ENCODE measurements around the genes C2CD4D, CRCT1, LCE3E, LCE2C, SPRR1A, SPRR2D, SPRR2G, LELP1, S100A8 and S100A7.

DNA sequence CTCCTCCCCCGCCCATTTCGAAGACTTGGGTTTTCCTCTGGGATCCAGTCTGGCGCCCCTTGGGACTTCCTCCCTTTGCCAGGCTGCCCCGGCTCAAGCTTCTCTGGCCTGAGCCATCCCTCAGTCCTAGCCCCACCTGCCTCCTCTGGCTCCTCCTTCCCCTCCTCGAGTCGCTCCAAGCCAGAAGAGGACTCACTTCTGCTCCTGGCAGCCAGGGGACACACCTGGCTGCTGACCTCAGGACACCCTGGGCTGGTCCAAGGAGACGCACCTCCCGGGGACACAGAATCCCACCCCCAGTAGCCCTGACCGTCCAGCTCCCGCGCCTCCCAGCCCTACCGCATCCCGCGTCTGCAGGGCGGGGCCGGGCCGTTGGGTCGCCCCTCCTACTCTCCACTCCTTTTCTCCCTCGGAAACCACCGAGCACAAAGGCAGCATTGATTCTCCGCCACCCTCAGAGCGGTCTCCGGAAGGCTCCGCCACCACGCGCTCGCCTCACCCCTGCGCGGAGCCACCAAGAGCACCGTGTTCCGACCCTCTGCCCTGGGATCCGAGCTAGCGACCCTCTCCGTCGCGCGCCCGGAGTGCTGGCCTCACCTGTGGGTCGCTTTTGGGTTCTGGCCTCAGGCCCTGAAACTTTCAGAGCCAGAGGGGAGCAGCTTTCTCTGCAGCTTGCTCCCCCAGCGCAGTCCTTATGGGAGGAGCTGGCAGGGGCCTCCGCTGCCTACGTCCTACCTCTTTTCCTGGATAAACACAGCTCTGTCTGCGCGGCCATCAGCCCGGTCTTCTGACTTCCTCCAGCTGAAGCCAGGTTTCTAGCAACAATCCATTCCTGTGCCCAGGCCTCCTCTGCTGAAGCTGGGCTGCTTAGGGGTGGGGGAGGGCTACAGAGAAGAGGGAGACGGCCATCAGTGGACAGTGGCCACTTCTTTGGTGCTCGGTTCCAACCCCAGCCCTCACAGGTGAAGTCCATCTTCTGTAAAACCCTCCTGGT, at the start of gene C2CD4D:
C2CD4D (minus strand) TSS at position 353 of the 994 bp plus-strand sequence.
- PRO-cap, result unidirectional peak, plus-strand start at position 437 of the sequence
- RRBS, 2 experiments, result 2 to 4% methylated on average over 9 to 22 of the region's 47 CpGs

DNA sequence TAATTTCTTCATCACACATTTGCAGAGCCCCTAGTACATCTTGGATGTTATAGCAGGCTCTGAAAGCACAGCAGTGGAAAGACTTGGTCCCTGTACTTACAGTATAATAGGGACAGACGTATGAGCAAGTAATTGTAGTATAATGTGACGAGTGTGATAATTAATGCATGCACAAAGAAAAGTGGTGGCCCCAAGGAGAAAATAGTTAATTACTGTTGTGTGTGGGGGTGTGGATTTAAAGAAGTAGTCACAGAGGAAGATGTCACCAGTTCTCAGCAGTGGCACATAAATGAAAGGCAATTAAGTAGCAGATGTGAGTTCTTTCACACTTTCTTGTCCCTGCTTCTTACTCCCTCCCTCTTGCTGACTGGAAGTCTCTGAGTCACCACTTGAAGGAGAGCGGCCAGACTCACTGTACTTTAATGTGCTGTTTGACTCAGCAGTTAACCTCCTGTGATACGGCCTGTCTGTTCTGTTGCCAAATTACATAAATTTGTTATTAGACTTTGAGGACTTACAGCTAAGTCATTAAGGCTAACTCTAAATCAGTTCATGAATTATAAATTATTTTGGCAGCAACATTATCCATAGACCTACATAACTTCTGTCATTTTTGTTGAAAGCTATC, 20.8 kb downstream of the S100A10 start:
- PRO-cap, result no peak
- RRBS, 2 experiments, result no CpG with 5 or more reads among the region's 4 CpGs

DNA sequence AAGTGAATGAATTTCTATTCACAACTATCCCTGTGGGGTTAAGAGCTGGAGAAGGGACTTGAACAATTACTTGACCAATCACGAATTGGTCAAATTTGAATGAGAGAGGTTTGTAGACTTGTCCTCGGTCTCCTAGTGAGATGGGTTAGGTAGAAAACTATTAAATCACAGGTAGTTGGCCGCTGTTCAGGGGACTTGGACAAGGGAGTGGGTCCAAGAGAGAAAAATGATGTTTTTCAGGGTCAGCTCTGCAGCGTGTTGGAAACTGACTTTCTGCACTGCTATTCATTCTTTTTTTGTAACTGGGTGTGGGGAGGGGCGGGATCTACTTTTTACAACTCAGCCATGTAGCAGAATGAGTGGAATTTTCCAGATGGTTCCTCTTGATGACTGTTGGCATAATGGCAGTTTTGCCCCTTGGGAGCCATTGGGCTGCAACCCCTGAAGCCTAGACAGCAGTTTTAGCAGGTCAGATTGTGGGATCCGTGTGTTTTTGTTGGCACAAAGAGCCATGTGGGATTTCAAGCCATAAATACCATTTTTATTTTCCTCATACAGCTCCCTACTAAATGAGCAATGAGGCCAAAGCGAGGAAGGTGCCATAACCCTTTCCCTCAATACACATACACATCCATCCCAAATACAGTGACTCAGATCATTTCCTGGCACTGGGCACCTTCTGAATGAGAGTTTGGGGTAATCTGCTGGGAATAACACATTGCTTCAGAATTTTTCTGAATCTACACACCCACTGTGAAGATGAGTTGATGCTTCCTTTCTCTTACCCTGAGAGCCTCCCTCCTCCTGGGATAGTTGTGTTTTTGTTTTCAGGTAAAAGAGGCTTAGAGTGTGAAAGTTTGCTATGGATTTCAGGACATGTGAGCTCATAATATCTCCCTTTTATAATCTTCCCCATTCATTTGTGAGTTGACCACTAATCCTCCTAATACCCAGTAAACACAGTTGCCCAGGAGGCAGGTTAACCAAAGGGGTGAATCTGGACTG, 13.3 kb downstream of the S100A10 start:
- PRO-cap, result no peak
- RRBS, 2 experiments, result no CpG with 5 or more reads among the region's 7 CpGs

DNA sequence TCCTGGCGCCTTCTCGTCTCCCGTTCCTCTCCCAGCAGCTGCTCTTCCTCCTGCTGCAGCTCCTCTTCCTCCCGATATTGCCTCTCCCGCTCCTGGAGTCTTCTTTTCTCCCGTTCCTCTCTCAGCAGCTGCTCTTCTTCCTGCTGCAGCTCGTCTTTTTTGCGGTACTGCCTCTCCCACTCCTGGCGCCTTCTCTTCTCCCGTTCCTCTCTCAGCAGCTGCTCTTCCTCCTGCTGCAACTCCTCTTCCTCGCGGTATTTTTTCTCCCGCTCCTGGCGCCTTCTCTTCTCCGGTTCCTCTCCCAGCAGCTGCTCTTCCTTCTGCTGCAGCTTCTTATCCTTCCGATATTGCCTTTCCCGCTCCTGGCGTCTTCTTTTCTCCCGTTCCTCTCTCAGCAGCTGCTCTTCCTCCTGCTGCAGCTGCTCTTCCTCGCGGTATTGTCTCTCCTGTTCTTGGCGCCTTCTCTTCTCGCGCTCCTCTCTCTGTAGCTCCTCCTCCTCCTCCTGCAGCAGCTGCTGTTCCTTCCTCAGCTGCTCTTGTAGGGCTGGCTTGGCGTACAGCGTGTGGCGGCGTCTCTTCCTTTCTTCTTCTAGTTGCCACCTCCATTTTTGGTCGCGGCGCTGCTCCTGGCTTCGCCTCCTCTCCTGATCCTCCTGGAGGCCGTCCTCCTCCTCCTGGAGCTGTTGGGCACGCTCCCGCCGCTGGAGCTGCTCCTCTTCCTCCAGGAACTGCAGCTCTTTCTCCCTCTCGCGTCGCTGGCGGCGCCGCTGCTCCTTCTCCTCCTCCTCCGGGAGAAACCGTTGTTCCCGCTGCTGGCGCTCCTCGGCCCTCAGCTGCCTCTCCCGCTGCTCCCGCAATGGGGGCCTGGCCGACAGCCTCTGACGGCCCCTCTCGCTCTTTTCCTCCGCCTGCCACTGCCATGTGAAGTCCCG, 5.0 kb downstream of the TCHH start:
- PRO-cap, result no peak
- RRBS, 2 experiments, result no CpG with 5 or more reads among the region's 54 CpGs

GRCh38 chr1:152112065-152113069, 2.9 kb downstream of the TCHH start:
- PRO-cap, result no peak
- RRBS, 2 experiments, result 5 to 8% methylated on average over 5 of the region's 66 CpGs

DNA sequence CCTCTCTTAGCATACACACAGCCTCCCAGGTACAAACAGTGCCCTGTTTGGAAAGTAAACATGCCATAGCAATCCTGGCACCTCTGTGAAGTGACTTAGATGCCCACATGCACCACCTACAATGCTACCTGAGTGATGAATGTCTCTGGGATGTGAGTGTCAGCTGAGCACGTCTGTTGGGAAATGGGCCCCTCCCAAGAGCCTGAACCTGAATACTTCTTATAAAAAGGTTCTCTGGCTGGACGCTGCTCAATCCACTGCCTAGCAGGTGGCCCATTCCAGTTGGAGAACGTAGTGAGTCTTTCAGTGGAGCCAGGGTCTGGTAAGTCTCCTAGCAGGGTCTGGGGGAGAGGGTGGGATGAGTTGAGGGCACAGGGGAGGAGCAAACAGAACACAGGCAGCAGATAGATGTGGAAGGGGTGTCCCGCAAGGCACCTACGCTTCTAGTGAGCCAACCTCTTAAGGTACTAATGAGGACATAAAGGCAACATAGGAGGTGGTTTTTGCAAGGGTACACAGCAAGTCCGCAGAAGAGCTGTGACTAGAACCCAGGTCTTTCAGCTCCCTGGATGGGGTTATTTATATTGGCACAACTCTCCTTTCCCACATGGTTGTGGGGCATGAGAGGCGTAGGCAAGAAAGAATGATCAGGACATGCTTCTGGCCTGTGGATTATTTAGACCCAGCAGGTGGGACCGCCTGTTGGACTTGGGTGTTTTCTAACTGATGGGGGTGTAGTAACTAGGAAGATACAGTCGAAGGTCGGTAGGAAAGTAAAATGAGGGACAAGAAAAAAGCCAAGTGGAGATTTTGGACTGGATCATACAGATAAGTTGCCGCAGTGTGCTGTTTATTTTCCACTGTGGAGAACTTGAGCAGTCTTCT, at the start of gene CRCT1:
CRCT1 (plus strand) TSS at position 252 of the 885 bp plus-strand sequence.
- PRO-cap, result no peak
- RRBS, 2 experiments, result no CpG with 5 or more reads among the region's 11 CpGs

DNA sequence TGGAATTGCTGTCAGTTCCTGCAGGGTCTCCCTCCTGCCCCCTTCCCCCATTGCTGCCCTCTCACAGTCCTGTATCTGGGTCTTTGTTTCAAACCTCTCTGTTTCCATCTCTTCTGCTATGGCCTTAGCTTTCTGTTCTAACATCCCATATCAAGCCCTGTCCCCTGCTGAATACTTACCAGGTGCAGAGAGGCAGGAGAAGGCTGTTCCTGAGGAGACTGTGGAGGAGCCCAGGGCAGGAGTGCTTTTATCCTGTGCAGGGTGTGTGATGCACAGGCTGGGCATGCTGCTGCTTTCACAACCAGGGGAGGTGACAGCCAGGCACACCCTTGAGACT, at the start of gene LCE3E:
LCE3E (minus strand) TSS at position 222 of the 337 bp plus-strand sequence.
- PRO-cap, result no peak

DNA sequence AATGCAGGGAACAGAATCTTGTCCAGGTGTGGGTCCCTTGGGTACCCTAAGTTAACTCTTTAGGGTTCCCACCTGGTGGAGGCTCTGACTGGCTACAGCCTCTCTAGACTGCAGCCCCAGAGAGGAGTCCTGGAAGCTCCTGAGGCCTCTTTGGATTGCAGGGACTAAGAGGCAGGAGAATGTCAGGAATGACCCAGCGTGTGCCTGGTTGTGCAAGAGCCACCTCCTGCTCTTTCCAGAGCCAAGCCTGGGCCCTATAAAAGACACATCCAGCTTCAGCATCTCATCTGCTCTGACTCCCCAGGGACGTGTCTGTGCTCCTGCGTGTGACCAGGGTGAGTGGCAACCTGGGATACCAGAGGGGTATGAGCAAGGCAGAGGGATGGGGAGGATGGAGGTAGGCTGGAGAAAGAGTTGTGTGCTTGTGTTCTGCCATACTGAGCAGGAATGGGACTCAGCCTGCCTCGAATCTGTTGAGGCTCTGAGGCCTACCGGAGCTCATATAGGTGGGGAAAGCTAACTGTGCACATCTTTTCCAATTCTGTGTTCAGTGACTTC, at the start of gene LCE2C:
LCE2C (plus strand) TSS at position 286 of the 558 bp plus-strand sequence.
- PRO-cap, result no peak
- RRBS, 2 experiments, result no CpG with 5 or more reads among the region's 5 CpGs

- PRO-cap, result no peak
- RRBS, 2 experiments, result no CpG with 5 or more reads among the region's 1 CpG
Measured at GRCh38 chr1:152811207-152811555, 590 bp upstream of the LCE1B start.

DNA sequence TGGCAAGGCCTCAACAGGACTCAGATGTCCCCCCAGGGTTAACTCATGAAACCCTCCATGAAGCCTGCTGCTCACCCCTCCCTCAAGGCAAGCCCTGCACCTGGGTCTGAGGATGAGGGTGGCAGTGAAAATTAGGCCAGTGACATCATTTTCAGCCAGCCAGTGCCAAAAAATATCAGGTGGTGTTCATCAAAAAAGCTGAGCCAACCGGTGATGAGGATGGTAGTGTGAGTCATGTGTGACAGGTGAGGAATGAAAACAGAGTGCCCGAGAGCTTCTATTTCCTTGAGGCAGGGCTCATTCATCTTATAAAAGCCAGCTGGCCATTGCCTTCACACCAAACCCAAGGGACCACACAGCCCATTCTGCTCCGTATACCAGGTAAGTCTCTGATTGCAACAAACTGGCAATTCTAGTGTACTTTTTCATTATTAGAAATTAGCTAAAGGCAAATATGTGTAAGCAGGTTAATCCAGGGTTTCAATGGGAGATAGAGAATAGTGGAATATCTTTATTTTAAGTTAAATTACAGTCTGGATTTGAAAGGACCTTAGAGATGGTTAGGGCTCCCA, at the start of gene SPRR1A:
SPRR1A (plus strand) TSS at position 337 of the 572 bp plus-strand sequence.
- PRO-cap, result no peak
- RRBS, 2 experiments, result no CpG with 5 or more reads among the region's 3 CpGs

DNA sequence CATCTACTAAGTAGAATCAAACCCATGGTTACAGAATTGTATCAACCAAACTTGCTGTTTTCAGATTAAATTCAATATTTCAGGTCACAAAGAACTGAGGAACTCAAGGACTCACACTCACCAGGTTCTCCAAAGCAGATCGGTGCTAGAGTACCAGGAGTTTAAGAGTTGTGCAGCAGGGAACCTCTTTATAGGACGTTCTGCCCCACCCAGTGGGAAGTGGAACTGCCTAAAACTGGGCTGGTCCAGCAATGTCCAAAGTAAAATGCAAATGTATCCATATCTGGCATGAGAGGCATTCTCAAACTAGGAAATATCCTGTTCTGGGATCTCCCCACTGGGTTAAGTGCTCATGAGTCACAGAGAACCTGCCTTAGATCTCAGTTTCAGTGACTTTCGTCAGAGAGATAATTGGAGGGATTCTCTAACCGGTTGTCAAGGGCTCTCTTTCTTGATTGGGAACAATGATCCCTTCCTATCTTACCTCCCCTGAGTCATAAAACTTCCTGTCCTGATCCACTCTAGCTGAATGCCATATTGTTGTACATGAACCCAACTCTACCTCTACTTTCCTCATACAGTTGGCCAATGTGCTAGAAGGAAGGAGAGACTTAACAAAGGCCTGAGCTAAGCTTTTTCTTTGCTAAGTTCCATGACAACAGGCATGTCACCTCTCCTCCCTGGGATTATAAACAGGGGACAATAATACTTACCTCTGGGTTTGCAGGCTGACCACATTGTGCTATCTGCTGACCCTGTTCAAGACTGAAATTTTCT, at the start of gene SPRR2D:
SPRR2D (minus strand) TSS at position 164 of the 777 bp plus-strand sequence.
- PRO-cap, result no peak
- RRBS, 2 experiments, result no CpG with 5 or more reads among the region's 4 CpGs

- PRO-cap, result no peak
Measured at GRCh38 chr1:153150659-153151095, at the start of gene SPRR2G. SPRR2G (minus strand) TSS chr1:153150890.

- PRO-cap, result no peak
- RRBS, 2 experiments, result no CpG with 5 or more reads among the region's 2 CpGs
Measured at GRCh38 chr1:153203239-153203709, at the start of gene LELP1. LELP1 (plus strand) TSS chr1:153203430.

DNA sequence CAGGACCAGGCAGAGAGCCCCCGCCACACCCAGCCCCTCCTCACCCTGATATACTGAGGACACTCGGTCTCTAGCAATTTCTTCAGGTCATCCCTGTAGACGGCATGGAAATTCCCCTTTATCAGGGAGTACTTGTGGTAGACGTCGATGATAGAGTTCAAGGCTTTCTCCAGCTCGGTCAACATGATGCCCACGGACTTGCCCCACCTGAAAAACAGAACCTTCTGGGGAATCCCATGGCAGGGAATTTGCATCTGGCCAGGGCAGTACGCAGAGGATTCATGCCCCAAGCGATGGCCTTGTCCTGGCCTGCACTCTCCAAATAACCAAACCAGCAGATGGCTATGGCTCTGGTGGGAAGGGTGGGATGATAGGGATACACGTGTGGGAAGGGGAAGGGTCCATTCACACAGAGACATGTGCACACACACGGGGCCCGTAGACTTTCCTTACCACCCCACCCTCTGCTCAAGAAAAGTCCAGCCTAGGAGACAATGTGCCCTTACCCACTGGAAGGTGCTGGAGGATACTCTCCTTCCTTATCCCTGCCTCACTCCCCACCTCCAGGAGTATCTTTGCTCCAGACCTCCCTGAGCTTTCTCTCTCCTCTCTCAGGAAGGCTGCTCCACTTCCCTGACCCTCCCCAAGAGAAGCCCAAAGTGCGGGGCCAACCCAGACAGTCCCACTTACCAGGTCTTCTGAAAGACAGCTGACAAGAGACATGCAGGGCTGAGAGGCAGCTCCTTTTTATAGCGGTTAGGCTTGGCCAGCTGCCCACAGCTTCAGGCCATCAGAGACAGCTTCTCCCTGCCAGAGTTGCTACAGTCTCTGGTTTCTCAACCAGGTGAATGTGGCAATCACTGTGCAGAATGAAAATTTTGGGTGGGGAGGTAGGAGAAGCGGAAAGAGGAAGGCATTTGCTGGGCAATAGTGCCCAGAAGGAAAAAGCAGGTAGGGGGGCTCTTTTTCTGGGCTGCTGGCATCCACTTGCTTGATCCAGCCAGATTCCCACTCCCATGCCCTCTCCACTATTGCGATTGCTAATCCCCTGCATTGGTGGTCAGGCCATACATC, at the start of gene S100A8:
S100A8 (minus strand) TSS at position 723 of the 1,074 bp plus-strand sequence.
- PRO-cap, result no peak
- RRBS, 2 experiments, result no CpG with 5 or more reads among the region's 16 CpGs

- PRO-cap, result no peak
- RRBS, 2 experiments, result no CpG with 5 or more reads among the region's 3 CpGs
Measured at GRCh38 chr1:153460441-153460879, at the start of gene S100A7. S100A7 (minus strand) TSS chr1:153460651.

- PRO-cap, result no peak
- RRBS, 2 experiments, result no CpG with 5 or more reads among the region's 4 CpGs
Measured at GRCh38 chr1:153515731-153516353, 19.9 kb downstream of the S100A6 start.

GRCh38 chr1:153606436-153606651, 6.6 kb downstream of the S100A16 start:
- PRO-cap, result no peak
- RRBS, 2 experiments, result no CpG with 5 or more reads among the region's 5 CpGs

DNA sequence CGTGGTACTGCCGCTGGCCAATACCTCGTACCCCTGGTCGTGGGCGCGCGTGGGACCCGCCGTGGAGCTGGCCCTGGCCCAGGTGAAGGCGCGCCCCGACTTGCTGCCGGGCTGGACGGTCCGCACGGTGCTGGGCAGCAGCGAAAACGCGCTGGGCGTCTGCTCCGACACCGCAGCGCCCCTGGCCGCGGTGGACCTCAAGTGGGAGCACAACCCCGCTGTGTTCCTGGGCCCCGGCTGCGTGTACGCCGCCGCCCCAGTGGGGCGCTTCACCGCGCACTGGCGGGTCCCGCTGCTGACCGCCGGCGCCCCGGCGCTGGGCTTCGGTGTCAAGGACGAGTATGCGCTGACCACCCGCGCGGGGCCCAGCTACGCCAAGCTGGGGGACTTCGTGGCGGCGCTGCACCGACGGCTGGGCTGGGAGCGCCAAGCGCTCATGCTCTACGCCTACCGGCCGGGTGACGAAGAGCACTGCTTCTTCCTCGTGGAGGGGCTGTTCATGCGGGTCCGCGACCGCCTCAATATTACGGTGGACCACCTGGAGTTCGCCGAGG, 811 bp downstream of the NPR1 start:
- PRO-cap, result no peak
- RRBS, 2 experiments, result 1 to 2% methylated on average over 12 of the region's 67 CpGs

DNA sequence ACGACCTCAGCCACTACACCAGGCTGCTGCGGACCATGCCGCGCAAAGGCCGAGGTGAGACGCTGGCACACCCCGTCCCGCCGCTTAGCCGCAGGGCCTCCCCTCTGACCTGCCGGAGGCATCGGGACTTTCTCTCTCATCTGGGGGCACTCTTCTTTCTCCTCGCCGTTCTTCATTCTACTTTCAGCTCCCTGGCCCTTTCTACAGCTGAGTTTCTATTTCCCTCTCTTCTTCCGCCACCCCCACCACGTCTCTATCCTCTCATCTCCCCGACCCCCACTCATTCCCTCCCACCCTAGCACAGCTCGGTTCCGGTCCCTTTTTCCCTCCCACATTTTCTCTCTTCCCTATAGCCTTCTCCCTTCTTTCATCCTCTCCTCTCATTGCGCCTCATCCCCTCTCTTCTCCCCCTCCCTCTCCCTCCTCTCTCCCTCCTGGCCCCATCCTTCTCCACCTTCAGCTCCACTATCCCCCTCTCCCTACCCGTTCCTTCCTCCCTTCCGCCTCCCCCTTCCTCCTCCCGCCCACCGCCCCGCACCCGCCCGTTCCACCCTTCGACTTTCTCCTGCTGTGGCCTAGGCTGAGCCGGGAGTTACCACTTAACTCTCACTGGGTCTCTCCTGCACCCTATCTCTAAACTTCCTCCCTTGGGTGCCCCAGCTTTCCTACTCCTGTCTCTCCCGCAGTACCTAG, 1.4 kb downstream of the NPR1 start:
- PRO-cap, result no peak
- RRBS, 2 experiments, result no CpG with 5 or more reads among the region's 30 CpGs

DNA sequence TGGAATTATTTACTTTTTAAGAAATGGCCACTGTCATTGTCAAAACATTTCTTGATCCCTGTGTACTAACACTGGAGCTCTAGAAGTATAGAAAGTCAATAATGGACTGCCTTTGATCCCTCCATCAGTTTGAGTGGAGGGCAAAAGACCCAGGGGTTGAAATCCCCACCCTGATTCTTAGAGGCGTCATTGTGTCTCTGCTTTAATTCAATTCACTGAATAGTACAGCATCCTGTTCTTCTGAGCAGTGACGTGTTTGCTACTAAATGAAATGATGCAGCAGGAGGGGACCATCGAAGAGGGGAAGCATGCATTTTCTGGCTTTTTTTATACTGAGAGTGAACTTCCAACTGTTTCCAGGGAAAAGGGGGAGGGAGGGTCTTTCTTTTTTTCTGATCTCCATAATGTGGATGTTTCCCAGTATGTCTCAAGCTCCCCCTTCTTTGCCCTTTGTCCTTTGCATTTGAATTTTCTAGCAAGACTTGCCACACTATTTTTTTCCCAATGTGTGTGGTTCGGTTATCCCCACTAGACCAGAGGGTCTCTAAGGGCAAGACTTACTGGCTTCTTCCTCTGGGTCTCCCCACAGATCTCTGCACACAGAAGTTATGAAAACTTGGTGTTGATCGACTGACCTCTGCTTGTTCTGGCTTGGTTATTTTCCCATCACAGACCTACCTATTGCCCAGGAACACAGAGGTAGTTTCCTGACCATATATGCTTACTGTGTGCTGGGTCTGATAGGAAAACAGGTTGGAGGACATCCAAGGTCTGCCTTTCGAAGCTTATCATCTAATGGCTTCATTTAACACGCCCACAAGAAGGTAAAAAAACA, 2.7 kb downstream of the INTS3 start:
- PRO-cap, result no peak
- RRBS, 2 experiments, result no CpG with 5 or more reads among the region's 7 CpGs

All from astrocyte (in vitro differentiated cells and primary cell).